PC-3 (cell line): ENCODE measurements around a stretch of chr20.

GRCh38 chr20:21100187-21100624 is 25.7 kb upstream of the KIZ start:
- RAMPAGE, long total RNA = no peak

GRCh38 chr20:21302602-21303088 is 486 bp upstream of the XRN2 start:
- RAMPAGE, long total RNA = no peak

DNA sequence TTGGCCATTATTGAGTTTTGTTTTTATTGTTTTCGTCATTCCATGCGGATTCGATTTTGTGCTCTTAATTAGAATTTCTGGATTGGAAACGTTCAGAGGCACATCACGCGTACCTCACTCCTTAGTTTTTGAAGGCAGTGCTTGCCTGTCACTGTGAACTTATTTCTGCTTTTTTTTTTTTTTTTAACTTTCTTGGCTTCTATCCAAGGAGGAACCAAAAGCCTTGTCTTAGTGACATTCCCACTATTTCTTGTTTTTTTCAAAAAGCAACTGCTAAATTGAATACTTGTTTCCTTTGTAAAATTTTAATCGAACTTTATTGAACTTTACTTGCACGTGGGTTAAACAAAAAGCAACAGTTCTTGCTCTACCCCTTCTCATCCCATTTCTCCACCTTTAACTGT is 1.1 kb downstream of the XRN2 start:
- RAMPAGE, long total RNA = no peak

GRCh38 chr20:21333549-21334221 is 30.6 kb downstream of the XRN2 start:
- RAMPAGE, long total RNA = no peak

GRCh38 chr20:21376444-21376931 is 20.8 kb downstream of the NKX2-4 start:
- RAMPAGE, long total RNA = no peak

- RAMPAGE, long total RNA = no peak
These were observed 94.5 kb upstream of the NKX2-2 start for GRCh38 chr20:21608232-21608888.

DNA sequence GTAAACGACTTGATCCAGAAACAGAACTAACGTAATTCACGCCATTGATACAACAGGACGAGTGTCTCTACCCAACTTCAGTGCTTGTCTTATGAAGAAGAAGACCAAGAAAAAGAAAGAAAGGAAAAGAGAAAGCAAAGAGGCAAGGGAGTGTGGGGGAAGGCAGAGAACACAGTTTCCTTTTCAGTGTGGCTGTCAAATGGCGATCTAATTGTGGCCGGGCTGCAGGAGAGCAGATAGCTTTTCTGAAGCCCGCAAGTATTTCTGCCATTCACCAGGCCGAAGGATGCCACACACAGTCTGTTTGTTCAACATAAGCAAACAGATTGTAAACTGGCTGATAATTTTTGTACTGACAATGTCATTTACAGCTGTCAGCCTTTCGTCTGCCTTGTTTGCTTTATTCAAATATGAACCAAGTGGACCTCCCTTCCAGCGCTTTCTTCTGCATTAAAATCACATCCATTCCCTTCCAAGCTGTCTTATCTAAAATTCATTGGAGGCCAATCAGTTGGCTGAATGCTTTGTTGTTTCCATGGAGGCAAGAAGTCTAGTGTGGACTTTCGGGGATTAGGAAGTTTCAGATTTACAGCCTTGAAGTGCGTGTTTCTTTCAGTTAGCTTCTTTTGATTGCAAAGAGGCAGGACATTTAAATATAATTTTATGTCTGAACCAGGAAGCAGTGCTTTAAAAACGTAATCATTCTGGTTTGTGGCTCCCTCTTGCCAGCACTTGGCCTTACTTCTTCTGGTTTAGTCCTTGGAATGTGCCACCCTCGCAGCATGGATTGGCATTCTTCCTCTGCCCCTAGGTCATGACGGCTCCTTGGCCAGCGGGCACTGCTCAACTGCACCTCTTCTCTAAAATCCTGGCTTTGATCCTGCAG is 180.4 kb downstream of the FOXA2 start:
- RAMPAGE, long total RNA = no peak

DNA sequence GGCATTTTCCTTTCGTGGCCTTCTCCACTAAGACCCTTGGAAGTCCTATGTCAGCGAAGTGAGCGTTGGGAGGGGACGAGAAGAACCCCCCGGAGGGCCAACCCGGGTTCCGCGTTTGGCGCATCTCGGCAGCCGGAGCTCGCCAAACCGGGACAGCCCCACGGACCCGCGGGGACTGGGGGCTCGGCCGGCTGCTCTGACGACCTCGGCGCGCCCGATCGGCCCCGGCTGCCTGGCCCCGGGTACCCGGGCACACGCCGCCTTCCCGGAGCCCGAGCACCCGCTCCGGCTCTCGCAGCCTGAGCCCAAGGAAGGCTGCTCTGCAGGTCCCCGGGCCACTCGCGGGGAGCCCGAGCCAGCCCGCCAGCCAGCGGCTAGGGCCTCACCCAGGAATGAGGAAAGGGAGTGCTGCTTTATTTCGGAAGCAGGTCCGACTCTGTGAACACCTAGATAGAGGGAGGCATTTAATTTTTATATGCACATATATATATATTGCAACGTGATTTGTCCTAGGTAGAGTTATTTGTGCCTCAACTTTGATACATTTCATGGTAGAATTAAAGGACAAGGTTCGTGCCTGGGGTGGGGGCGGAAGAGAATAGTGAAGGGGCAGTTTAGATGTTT is 15.6 kb downstream of the FOXA2 start:
- RAMPAGE, long total RNA = no peak

GRCh38 chr20:22570931-22571354 is 13.4 kb downstream of the FOXA2 start:
- RAMPAGE, long total RNA = no peak

- RAMPAGE, long total RNA = no peak
These were observed 1.9 kb downstream of the CD93 start for GRCh38 chr20:23084264-23084595.

- RAMPAGE, long total RNA = no peak
These were observed 35.4 kb upstream of the CD93 start for GRCh38 chr20:23121345-23122099.

- RAMPAGE, long total RNA = no peak
These were observed 42.3 kb upstream of the CD93 start for GRCh38 chr20:23128386-23128869.

DNA sequence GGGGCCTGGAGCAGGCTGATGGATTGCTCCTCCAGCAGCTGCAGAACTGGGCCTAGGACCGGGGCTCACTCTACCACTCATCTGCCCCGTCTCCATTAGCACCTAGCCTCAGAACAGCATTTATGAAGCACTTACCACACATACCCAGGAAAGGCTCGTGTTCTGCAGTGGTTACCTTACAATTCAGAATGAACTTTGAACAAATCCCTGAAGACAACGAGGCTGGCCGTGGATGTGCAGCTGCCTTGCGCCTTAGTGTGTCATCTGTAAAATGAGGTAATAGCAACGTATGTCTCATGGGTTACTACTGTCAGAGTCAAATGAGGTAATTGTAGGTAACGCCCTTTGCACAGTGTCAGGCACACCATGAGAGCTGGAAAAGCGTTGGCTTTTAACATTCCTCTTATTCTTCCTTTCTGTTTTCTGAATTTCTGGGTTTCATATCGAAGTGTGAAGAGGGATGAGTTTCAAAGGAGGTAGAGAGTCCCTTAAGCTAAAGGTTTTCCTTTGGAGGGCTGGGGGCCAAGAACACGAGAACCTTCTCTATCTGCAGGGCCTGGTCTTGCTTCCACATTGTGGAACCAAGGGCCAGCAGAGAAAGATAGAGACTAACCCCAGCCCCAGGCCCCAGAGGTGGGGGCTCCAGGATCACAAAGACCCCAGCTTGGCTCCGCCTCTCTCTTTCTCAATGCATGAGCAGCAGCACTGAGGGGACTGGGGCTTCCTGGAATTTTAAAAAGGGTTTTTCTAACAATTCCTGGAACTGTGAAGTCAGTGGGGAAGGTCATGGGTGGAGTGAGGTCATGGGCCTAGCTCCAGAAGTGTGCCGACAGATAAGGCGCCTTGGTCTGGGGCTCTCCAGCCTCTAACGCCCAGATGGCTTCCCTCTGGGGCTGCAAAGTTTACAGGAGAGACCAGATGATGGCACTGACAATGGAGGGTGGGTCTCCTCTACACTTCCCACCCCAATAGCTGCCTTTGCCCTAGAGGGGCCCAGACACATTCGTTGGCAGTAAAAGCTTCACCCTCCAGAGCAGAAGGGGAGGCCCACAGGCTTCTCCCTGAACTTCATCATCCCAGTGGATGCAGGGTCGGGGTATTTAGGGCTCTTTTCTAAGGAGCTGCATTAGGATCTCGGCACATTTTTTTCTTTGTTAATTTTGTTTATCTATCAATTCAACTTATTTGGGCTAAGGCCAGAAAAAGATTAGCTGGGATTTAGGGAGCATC is 46.7 kb upstream of the CD93 start:
- RAMPAGE, long total RNA = no peak

DNA sequence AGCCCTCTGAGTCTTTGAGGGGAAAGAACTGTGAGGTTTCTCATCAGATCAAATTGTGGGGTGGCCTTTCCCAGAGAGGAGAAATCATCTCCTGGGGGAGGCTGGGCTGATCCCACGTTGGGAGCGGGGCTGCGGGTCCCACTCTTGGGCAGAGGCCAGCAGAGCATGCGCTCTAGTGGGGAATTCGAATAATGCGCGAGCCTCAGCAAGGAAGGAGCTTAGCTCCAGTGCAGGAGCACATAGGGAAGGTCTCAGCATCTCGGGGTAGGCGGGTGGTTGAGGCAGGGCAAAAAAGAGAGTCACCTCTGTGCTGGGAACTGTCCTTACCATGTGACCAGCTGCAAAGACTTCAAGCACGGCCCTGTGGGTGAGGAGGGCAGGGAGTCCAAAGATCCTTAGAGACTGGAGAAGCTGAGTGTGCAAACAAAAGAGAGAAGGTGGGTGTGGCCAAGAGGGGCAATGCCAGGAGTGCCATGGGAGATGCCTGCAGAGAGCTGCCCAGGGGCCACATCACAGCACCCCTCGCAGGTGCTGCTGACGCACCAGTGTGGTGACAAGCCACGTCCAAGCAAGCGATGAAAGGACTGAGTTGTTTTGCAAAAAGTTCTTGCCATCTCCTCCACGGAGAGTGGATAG is 79.2 kb upstream of the CD93 start:
- RAMPAGE, long total RNA = no peak

DNA sequence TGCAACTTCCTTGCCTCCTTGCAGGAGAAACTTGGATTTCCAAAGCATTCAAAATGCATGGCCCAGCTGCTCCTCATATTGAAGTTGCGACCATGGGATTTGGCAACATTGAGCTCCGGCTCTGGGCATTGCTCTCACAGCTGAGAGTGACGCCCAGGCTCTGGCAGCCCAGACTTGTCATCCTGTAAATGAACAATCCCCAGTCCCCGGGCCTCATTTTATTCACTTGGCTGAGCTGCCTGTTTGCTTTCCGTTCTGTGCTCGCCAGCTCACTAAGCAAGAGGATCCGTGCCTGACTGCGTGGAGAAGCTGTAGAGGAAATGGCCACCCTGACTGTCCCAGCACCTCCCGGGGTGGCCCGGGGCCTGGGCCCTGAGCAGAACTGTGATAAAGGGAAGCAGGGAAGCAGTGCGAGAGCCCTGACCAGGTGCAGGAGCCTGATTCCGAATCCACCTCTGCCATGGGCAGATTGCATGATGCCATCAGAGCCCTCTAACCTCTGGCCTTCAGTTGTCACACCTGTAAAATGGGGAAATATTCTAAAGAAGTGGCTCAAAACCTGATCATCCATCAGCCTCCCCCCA is 119.6 kb upstream of the CD93 start:
- RAMPAGE, long total RNA = no peak

GRCh38 chr20:23331952-23332234 is 18.7 kb upstream of the NXT1 start:
- RAMPAGE, long total RNA = no peak

GRCh38 chr20:23630530-23630867 is 7.3 kb downstream of the CST3 start:
- RAMPAGE, long total RNA = no peak

GRCh38 chr20:23693092-23693724 is 4.4 kb upstream of the CST4 start:
- RAMPAGE, long total RNA = no peak

DNA sequence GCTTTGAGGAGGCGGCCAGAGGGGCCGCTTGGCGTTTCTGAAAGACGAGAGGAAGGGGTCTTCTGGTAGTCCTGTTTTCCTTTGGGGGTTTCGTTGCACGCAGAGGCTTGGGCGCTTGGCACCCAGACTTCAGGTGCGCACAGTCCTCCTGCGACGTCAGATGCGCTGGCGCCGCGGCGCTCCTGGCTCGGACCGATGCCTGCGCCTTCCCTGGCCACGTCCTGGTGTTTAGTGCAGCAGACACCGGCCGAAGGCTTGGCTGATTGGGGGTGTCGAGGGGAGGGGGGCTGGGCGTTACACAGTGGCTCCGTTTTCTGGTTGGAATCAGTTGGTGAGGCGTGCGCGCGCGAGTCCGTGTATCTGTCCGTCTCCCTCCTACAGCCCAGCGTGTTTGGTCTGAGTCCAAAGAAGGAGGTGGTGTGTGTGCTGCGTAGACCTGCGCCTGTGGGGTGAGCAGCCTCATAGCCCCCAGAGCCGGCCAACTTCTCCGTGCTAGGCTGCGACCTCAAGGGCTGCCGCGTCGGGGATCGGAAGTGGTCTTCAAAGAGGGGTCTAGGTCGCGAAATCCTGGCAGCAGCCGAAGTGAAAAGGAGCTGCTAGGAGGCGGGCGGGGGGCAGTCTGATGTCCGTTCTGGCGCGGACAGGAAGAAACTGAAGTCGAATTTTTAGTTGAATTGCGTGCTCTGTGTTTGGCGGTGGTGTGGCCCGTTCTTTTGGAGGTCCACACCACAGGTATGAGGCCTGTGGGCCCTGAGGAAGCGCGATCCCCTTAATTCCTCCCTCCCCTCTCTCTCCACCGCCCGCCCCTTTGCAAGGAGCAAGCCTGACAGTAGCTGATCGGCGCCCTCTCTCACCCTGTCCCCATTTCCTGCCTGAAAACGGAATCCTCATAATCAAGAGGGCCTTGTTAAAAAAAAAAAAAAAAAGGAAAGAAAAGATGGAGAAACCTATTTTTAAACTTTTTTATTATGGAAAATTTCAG is 1.6 kb downstream of the SYNDIG1 start:
- RAMPAGE, long total RNA = no peak

GRCh38 chr20:24887082-24887531 is 62.0 kb upstream of the CST7 start:
- RAMPAGE, long total RNA = no peak